Stomach (tissue), 7 donors: ENCODE measurements around a stretch of chr5.

DNA sequence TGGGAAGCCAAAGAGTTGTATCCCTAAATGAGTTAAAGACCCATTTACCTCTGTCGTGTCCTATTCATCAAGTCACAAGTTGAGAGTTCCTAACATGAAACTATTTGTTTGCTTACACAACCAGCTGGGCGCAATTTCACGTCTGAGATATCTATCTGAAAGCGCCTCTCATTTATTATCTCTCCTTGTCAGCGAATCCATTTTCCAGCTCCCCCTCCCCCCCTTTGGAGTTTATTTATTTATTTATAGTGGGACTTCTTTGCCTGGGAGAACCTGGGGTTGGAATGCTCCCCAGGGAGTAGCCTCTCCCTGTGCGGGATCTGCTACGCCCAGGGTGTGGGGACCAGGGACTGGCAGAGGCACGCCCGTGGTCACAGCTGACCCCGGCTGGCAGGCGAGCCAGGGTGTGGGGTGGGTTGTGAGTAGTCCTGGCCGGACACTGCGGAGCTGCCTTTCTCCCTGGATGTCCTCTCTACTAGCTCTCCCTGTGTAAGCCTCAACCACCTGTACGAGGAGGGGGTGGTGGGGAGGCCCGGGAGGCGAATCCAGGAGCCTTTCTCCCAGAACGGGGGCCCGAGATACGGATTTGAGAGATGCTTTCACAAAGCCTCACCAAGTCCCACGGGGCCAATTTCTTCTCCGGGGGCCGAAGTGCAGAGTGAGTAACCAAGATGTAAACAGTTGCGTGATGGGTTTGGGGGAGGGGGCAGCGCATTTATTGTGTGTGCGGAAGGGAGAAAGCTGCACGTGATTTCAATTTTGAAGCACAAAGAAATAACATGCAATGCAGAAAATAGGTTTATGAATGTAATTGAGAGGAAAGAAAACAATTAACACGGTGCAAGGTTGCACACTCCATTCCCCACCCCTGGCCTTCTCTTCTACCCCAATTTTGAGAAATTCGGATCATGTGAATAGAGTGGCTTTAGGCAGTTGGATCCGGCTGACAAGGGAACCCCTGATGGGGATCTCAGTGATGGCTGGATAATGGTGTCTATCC lies 15.5 kb downstream of the NR2F1 start:
- PRO-cap, result no peak
- RAMPAGE, long total RNA, 5 experiments, result no peak in any of the 5 experiments
- RRBS, result 21% methylated on average over 10 of the region's 29 CpGs

DNA sequence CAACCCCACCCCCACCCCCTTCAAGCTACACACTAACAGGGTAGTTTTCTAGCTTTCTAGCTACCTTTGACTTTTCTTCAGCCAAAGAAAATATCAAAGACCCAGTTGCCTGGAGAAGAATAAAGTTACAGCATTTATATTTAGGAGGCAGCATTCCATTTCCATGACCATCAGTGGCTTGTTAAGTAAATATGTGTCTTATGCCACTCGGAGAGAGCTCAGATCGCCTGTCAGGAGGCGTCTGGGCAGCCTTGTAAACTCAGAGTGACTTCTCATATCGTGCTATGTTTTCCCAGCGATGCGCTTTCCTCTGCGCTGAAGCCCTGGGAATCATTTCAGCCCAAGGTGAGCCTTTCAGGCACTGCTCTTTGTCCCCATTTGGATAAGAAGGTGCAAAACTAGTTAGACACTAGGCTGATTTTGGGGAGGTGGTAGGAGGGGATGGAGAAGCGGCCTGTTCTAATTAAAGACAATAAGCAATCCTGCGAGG lies 24.3 kb downstream of the NR2F1 start:
- PRO-cap, result no peak
- RAMPAGE, long total RNA, 5 experiments, result no peak in any of the 5 experiments
- RRBS, result no CpG with 5 or more reads among the region's 9 CpGs

DNA sequence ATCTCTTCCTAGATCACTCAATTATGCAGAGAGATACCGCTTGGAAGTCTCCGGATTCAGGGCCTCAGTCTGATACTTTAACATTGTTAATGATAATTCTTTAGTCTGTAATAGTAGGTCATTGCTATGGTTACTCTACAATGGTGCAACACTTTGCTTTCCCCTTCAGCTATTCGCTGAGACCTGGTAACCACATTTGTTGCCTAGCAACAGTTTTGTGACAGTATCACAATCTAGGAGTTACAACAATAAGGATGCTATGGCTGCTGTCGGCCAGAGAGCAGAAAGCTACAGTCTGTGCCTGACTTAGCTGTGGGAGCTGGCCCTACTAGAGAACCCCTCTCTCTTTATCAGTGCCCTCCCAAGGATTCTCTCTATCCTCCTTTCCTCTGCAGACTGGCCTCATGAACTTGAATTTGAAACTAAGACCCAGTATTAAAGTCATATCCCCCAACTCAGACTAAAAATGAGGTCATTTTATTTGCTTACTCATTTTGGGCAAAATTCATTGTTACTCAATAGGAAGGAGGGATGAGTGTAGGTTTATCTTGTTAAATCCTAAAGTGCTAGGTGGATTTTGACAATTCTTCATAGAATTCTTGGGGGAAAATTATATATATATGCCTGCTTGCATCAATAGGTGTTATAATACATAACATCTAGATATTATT lies 39.4 kb downstream of the NR2F1 start:
- PRO-cap, result no peak
- RAMPAGE, long total RNA, 5 experiments, result no peak in any of the 5 experiments
- RRBS, result no CpG with 5 or more reads among the region's 4 CpGs

- PRO-cap, result no peak
- RAMPAGE, long total RNA, 5 experiments, result start-site peak on the minus strand in 4 of 5 experiments, at chr5:93683187-93683817 at its widest, 5 to 55 reads per replicate
- RRBS, result no CpG with 5 or more reads among the region's 19 CpGs
These were observed 58.2 kb downstream of the POU5F2 start for GRCh38 chr5:93682918-93683966.

DNA sequence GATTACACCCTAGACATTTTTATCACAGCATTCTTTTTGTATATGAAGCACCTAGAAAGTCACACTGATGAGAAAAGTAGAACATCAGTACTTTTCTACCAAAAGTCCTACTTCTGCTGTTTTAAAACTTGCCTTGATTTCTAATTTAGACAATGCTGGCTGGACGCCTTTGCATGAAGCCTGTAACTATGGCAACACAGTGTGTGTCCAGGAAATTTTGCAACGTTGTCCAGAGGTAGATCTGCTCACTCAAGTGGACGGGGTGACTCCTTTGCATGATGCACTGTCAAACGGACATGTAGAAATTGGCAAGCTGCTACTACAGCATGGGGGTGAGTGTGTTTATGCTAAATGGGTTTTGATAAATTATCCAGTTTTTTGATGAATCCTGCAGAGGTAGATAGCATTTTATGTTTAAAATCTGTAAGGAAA lies 73.5 kb downstream of the SLF1 start:
- PRO-cap, result no peak
- RAMPAGE, long total RNA, 5 experiments, result no peak in any of the 5 experiments
- RRBS, result no CpG with 5 or more reads among the region's 4 CpGs

DNA sequence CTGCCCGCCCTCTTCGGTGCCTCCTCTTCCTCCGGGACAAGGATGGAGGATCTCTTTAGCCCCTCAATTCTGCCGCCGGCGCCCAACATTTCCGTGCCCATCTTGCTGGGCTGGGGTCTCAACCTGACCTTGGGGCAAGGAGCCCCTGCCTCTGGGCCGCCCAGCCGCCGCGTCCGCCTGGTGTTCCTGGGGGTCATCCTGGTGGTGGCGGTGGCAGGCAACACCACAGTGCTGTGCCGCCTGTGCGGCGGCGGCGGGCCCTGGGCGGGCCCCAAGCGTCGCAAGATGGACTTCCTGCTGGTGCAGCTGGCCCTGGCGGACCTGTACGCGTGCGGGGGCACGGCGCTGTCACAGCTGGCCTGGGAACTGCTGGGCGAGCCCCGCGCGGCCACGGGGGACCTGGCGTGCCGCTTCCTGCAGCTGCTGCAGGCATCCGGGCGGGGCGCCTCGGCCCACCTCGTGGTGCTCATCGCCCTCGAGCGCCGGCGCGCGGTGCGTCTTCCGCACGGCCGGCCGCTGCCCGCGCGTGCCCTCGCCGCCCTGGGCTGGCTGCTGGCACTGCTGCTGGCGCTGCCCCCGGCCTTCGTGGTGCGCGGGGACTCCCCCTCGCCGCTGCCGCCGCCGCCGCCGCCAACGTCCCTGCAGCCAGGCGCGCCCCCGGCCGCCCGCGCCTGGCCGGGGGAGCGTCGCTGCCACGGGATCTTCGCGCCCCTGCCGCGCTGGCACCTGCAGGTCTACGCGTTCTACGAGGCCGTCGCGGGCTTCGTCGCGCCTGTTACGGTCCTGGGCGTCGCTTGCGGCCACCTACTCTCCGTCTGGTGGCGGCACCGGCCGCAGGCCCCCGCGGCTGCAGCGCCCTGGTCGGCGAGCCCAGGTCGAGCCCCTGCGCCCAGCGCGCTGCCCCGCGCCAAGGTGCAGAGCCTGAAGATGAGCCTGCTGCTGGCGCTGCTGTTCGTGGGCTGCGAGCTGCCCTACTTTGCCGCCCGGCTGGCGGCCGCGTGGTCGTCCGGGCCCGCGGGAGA lies 658 bp downstream of the GPR150 start:
- PRO-cap, result bidirectional peak, plus-strand start at position 351 of the sequence, minus-strand start at position 323 of the sequence
- RAMPAGE, long total RNA, 5 experiments, result start-site peak on the minus strand in 1 of 5 experiments, centred at position 212 of the sequence, 11 reads per replicate
- RRBS, result 2% methylated on average over 32 of the region's 123 CpGs

- PRO-cap, result no peak
- RAMPAGE, long total RNA, 5 experiments, result start-site peak on the plus strand in 1 of 5 experiments, at chr5:95762675-95763319 at its widest, 11 reads per replicate
- RRBS, result no CpG with 5 or more reads among the region's 9 CpGs
These were observed 31.8 kb downstream of the RHOBTB3 start for GRCh38 chr5:95762539-95763741.

DNA sequence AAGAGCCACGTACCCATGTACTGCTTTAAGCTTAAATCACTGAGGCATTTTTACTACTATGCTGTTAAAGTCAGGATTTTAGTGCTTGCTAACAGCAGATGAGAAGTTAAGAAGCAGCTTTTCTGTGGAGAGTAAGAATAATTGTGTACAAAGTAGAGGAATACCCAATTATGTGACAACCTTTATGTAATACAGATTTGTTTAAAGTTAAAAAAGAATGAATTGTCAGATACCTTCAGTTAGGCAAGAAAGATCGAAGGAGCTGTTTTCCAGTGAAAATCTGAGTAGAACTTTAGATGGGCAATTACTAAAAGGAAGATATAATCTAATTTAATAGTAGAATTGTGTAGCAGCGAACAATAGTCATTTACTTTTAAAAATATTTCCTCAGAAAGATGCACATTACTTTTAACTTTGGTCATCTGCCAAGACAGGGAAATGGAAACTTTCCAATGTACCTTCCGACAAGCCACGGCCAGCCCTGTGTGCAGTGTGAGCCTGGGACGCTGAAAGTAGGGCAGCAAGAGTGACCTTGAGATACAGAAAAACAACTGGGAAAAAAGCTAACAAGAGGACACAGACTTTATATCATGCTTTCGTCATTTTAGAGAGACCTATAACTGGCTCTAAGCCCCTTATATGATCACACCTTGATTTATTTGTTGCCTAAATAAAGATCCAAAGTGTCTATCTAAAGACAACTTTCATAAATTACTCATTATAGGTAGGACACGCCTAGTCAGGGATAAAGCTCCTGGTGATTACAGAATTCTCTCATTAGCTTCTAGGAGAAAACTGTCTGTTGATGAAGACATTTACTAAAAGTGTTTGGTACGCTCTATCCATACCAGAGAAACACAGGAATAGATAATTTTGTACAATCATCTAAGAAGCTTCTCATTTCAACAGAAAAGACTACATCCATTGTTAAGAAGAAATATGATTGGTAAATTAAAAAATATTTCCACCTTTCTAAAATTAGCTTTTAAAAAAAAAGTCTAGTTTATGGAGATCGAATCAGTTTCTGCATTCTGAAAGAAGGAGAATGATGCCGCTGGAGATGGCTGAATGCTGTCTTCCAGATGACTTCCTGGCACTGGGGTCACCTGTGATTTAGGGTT lies 40.2 kb downstream of the RHOBTB3 start:
- PRO-cap, result no peak
- RAMPAGE, long total RNA, 5 experiments, result start-site peak on the plus strand in 1 of 5 experiments, centred at position 1,037 of the sequence, 5 reads per replicate
- RRBS, result no CpG with 5 or more reads among the region's 11 CpGs

DNA sequence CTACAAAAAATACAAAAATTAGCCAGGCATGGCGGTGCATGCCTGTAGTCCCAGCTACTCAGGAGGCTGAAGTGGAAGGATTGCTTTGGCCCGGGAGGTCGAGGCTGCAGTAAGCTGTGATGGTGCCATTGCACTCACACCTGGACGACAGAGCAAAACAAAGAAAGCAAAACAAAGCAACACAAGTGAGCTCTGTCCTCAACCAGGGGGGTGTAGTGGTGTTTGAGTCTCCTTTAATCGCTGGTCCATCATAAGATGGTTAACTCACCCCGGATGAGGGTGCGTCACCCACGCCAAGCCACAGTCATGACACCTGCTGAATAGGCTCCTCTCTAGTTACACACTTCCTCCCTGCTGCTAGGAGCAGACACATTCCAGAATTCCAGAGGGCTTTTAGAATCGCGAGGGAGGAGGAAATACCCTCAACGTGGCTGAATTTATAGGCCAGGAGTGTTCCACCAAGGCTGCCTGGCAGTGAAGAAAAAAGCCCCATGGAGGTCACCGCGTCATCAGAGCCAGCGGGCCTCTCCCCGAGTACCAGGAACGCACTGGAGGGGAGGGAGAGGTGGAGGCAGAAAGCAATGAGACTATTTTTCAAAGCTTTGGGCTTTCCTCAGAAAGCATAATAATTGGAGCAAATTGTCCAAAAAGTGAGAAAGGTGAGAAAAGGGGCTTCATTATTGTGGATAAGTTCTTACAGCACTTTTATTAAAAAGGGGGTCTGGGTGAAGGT lies 5.1 kb downstream of the GLRX start:
- PRO-cap, result no peak
- RAMPAGE, long total RNA, 5 experiments, result no peak in any of the 5 experiments
- RRBS, result no CpG with 5 or more reads among the region's 16 CpGs

GRCh38 chr5:95843620-95844652 lies 21.4 kb upstream of the GLRX start:
- PRO-cap, result bidirectional peak, plus-strand start at chr5:95844129, minus-strand start at chr5:95843929
- RAMPAGE, long total RNA, 5 experiments, result start-site peak on the plus strand in 2 of 5 experiments, at chr5:95844017-95844118 at its widest, 7 to 17 reads per replicate
- RRBS, result no CpG with 5 or more reads among the region's 12 CpGs

DNA sequence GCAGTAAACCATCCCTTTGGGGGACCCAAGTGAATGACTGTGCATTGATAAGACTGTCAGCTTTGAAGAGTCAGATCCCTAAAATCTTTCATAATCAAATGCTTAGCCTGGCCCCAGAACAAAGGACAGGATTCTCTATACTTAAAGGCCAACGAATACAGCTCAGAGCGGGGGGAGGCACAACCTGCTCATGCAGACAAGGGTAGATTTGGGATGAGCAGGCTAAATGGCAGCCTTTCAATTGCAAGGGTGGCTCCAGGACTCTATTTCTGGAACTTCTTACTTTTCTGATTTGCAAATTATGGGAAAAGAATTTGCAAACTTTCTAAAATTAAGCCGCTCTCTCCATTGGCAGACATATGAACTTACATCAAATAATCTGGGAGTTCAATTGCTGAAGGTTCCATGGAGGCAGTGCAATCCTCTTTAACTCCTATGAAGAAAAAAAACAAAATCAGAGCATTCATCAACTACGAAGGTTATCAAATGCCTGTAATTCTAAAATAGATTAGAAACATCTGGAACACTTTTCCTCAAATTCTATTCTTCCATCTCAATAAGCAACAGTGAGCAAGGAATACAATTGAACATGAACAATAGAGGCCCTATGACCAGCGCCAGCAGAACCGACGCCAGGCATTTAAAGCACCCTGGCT lies 66.3 kb downstream of the ELL2 start:
- PRO-cap, result no peak
- RAMPAGE, long total RNA, 5 experiments, result no peak in any of the 5 experiments
- RRBS, result no CpG with 5 or more reads among the region's 7 CpGs

DNA sequence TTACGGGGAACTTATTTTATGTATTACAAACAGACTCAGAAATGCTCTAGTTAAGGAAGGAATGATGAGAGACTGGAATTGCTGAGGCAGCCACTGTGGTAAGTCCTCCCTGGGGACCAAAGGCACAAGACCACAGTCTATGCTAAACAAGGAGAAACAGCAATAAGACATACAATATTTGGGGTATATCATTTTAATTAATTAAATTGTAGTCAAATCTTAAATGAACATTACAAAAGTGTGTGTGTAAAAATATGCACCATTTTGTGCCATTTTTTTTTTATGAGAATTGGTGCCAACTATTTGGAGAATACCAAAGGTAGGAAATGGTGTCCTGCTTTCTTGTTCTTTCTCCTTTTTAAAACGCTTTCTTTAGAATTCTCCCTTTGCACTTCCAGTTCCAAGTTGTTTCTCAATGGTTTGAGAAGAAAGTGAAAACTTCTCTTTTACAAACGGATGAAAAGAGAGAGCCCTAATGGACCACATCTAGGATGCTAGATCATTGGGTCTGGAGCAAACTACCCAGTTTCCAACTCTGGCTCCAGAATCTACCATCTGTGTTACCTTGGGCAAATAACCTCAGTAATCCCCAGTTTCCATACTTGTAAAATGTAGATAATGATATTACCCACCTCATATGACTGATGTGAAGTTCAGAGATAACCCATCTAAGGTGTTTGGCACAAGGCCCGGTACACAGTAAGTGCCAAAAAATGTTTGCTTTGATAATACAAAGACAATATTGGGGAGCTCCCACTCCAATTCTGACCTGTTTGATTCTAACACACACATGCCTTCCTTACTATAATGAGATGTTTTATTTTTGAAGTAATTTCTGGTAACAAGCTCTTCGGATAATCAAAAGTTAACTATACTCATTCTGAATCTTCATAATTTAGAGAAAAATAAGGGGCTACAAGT lies 30.8 kb downstream of the ELL2 start:
- PRO-cap, result no peak
- RAMPAGE, long total RNA, 5 experiments, result no peak in any of the 5 experiments
- RRBS, result no CpG with 5 or more reads among the region's 5 CpGs

DNA sequence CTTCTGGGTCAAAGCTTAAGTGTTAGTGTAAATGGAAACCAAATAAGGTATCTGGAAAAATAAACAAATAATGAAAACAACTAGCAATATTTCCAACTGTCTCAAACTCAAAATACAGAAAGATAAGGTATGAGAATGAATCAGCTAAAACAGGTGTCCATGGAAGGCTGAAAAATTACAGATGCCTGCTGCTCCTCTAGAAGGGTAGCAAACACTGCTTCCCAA lies 30.2 kb downstream of the ELL2 start:
- PRO-cap, result no peak
- RAMPAGE, long total RNA, 5 experiments, result no peak in any of the 5 experiments

GRCh38 chr5:95932698-95933776 lies 28.6 kb downstream of the ELL2 start:
- PRO-cap, result no peak
- RAMPAGE, long total RNA, 5 experiments, result no peak in any of the 5 experiments
- RRBS, result no CpG with 5 or more reads among the region's 4 CpGs

DNA sequence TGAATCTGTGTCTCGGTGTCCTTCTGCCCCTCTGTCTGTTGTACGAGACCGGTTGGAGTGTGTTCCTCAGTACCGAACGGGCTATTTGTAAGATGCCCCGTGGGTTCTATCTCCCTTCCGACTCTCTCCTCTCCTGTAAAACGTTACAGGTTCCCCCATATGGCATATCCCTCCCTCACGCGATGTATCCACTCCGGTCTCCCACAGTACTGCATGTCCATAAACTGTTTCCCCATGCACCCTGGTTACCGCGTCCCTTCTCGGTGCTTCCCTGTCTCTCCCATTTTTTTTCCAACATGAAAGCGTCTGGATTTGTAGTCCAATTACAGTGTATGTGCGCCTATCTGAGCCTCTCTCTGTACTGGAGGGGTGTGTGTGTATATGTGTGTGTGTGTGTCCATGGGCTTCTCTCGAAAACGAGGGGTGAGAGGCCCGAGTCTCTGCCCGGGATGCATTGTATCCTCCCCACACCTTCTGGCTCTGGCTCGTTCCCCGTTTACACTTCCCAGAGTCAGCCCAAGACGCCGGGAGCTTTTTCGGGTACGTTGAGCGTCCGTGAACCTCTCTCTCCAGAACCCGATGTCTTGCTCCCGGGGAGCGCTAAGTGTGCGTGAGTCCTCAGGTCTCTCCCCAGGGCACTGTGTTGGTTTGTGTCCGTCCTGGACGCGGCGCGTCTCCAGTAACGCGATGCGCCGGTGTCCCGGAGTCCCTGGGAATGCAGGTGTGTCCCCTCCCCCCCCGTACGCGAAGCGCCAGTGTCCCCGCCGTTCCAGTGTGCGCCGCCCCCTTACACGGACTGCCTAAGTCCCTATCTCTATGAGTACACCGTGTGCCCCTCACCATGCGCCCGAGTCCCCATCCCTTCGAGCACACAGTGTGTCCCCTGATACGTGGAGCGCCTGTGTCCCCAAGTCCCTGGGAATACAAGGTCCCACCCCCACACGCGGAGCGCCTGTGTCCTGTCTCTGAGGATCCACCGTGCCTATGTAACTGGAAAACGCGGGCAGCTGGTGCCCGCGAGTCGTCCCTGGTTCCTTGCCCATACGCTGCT lies 1.2 kb downstream of the ELL2 start:
- PRO-cap, result bidirectional peak, plus-strand start at position 993 of the sequence, minus-strand start at position 640 of the sequence
- RAMPAGE, long total RNA, 5 experiments, result start-site peak on the minus strand in 3 of 5 experiments, centred at positions 142 to 601 of the sequence, 6 to 40 reads per replicate
- RRBS, result 2% methylated on average over 20 of the region's 67 CpGs

- PRO-cap, result no peak
- RAMPAGE, long total RNA, 5 experiments, result no peak in any of the 5 experiments
- RRBS, result no CpG with 5 or more reads among the region's 7 CpGs
These were observed 215.6 kb upstream of the ELL2 start for GRCh38 chr5:96177047-96177852.

DNA sequence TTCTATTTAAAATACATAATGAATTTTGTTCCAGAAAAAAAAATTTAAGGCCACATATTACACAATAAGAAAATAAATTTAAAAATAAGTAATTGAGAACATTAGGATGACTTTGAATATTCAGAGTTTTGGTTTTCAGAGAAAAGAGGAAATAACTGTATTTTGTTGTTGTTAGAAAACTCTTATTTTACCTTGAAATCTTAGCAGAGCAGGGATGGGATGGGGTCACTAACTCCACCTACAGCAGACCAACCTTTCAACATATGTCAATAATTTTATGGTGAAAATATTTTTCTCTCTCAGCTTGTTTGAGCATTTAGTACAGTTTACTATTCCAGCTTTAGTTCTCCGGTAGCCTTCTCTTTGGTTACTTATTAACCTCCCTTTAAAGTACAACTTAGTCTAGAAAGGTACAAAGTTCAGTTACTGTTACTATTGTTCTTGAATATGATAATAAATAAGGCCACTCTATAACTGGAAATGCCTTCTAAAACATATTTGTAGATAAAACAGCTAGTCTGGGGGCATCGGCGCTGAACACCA lies 233.4 kb downstream of the PCSK1 start:
- PRO-cap, result no peak
- RAMPAGE, long total RNA, 5 experiments, result no peak in any of the 5 experiments
- RRBS, result no CpG with 5 or more reads among the region's 3 CpGs

GRCh38 chr5:96235780-96235993 lies 197.4 kb downstream of the PCSK1 start:
- PRO-cap, result no peak
- RAMPAGE, long total RNA, 5 experiments, result no peak in any of the 5 experiments
- RRBS, result no CpG with 5 or more reads among the region's 3 CpGs

DNA sequence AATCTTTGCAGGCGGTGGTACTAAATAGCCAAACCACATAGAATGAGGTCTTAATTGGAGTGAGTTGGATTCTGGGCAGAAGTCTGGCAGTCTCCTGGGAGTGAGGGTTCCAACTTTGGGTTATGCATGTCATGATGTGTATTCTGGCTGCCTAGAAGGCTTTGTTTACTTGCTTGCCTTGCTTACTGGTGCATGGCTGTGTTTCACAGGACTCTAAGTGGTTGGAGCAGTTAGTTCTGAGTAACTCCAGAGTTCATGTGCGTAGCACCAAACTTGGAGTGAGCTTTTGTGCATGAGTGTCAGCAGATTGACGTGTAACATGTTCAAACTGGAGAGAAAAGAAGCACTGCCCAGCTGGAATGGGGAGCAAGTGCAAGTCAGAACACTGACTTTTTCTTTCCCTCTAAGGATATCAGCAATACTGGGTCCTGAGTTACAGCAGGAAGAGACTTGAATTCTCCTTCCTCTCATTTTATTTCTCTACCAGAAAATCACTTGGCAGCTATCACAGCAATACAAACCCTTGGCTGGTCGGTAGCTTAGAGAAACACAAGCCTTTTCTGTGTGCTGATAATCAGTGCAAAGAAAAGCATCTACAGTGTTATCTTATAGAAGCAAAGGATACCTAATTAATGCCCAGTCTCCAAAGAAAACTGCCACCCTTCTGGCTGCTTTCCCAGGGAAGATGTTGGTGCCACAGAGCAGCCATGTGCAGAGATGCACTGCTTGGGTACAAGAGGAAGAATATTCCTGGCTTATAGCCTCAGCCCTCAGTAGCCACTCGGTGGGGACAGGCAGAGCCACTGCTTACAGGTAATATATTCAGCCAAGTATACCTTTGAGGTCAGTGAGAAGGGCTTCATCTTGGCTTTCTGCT lies 185.6 kb downstream of the PCSK1 start:
- PRO-cap, result no peak
- RAMPAGE, long total RNA, 5 experiments, result no peak in any of the 5 experiments
- RRBS, result no CpG with 5 or more reads among the region's 5 CpGs

DNA sequence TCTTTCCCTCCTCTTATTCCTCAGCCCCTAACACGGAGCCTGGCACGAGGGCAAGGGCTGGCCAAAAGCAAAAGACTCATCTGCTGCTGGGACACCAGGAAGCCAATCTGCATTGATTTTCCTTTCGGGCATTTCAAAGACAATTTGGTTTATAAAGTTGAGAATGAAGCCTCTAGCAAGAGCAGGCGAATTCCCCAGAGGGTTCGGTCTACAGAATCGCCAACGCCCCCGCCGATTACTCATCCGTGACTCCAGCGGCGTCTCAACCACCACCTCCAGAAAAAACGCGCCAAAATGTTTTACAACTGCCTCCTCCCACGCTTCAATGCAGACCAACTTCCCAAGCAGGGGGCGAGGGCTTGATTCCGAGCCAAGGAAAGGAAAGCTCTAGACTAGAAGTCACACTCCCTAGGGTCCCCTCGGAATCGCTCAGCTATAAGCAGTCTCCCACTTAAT lies 1.5 kb downstream of the PCSK1 start:
- PRO-cap, result no peak
- RAMPAGE, long total RNA, 5 experiments, result no peak in any of the 5 experiments
- RRBS, result no CpG with 5 or more reads among the region's 19 CpGs